Colic lymph node (tissue), 1 donor: Measurements from ENCODE around the gene IDE.

- PRO-cap: no peak
Measured at GRCh38 chr10:91942327-91942744, 18.8 kb downstream of the BTAF1 start.

DNA sequence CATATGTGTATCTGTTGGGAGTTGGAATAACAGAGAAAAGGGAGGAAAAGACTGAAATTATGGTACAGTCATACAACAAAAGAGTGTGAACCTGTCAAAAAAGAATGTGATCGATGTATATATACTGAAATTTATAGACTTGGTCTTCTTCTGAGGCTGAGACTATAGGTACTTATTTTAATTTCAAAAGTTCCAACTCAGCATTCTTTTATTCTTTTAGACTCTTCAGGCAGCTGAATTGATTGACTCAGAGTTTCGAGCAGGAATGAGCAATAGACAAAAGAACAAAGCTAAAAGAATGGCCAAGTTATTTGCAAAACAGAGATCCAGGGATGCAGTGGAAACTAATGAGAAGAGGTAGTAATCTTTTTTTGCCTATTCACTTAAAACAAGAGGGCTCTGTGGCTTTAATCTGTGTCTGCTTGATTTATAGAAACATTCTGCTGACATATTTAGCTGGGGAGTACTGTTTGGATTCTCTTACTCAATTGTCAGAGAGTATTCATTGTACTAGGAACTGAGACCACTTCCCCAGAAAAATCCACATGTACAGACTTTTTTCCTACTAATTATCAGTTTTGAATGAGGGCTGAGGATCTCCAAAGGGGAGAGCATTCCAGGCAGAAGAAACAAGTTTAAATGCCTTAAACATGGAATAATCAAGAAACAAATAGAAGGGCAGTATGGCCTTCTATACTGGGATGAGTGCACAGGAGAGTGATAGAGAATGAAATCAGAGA, 30.1 kb downstream of the BTAF1 start:
- PRO-cap: no peak

DNA sequence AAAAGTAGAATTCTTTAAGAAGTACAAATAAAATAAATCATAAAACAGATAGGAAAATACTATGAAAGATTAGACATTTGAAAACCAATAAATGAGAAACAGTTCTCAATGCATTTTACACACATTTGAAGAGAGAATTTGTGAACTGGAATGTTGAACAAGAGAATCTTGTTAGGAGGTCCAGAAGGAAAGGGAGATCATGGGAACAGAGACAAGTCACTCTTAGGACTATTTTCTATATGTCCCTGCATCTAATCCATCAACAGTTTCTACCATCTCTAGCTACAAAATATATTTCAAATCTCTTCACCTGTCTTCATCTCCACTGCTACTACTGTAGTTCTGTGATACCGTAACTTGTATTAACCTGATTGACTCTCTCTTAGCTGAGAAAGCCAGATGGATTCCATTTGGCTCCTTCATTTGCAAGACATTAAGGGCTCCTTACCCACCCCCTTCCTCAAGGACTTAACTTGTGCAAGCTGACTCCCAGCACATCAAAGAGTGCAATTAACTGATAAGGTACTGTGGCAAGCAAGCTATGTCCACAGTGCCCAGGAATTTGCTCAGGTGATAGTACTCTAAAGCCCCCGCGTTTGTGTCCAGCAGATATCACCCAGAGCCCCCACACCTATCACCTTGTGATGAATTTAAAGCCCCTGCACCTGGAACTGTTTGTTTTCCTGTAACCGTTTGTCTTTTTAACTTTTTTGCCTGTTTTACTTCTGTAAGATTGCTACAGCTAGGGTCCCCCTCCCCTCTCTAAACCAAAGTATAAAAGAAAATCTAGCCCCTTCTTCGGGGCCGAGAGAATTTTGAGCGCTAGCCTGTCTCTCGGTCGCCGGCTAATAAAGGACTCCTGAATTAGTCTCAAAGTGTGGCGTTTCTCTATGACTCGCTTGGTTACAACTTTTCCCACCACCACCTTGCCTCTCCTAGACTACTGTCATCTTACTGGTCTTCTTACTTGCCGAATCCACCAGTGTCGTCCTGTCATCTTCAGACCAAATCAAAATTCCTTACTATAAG, 109.5 kb downstream of the BTAF1 start:
- PRO-cap: no peak

- PRO-cap: no peak
Measured at GRCh38 chr10:92087763-92088361, 164.3 kb downstream of the BTAF1 start.

DNA sequence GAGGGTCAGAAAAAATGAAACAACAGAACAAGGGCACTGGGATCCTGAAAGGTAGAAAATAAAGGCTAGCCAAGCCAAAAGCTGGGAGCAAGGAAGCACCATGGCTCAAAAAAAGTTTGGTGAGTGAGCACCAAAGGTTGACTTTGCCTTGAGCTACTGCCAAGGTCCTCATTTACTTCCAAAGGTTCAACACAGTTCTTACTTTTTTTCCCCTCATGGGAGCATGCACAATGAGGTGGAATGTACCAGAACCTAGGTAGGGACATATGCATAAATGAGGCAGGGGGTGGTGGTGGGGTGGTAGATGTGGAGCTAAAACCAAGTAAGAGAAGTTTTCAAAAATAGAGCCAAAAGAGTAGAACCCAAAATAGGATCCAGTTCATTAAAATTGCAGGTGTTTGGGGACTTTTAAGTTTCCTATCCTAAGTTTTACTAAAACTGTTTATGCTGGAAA, 182.7 kb downstream of the CPEB3 start:
- PRO-cap: no peak

DNA sequence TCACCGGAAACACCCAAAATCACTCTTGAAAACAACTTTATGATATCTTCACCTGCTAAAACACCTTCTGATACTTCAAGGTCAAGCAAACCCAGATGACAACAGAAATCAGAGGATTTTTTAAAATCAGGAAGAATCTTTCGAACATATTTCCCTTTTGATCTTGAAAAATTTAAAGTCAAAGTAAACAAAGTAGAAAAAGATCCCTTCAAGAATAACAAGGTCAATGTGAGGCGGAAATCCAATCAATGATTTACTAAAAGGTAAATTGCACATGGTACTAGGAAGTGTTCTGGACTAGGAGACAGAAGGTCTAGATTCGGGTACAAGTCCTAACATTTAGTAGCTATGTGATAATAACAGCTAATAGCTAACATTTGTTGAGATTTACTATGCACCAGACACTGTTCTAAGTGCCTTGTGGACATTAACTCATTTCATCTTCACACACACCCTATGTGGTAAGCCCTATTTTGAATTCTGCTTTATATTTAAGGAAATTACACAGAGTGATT, 176.6 kb downstream of the CPEB3 start:
- PRO-cap: no peak

DNA sequence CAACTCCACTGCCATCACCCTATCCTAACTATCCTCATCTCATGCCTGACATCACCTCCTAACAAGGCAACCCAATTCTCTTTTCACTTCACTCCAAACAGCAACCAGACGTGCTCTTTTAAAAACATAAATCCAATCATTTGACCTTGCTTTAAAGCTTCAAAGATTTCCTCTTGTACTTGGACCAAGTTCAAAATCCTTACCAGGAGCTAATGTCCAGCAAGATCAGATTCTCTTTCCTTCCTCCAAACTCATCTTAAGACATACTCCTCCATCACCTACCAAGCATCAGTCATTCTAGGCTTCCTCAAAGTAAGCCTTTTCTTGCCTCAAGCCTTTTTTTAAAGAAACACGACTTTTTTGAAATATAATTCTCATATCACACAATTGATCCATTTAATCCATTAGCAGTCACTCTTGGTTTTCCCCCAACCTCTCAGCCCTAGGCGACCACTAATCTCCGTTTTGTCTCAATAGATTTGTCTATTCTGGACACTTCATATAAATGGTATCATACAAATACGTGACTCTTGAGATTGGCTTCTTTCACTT, 138.9 kb downstream of the CPEB3 start:
- PRO-cap: no peak

DNA sequence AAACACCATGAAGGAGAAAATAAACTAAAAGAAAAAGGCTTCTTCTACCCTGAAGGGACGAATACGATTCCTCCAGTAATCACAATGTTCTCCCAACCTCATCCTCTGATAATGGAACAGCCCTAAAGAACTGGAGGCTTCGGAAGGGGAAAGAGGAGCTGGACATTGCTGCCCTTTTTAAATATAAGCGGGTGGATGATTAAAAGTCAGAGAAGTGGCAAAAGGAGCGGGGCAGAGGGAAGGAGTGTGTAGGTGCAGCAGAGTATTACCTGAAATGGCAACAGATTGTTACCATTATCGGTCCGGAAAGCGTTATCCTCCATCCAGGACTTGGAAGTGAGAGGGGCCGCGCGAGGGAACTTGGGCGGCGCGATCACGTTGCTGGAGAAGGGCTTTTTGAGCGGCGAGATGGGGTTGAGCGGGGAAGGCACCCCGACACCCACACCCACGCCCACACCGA, 51.8 kb downstream of the CPEB3 start:
- PRO-cap: no peak

GRCh38 chr10:92573605-92574288, at the start of gene IDE:
TSS of gene IDE (minus strand) at chr10:92574093.
- PRO-cap: bidirectional peak, plus-strand start at chr10:92574140, minus-strand start at chr10:92574058

DNA sequence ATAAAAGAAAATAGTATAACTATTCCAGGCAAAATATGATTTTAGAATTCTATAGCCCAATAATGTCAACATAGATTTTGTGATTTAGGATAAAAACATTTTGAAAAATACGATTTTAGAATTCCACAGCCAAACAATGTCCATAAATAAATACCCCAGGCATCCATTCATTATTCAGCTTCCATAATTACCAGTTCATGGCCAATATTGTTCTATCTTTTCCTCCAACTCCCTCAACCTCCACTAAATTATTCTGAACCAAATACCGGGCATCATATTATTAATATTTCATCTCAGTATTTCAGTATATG, 6.6 kb upstream of the IDE start:
- PRO-cap: no peak

GRCh38 chr10:92690348-92691437, 938 bp downstream of the HHEX start:
- PRO-cap: bidirectional peak, plus-strand start at chr10:92690552, minus-strand start at chr10:92690460; bidirectional peak, plus-strand start at chr10:92691105, minus-strand start at chr10:92690969

DNA sequence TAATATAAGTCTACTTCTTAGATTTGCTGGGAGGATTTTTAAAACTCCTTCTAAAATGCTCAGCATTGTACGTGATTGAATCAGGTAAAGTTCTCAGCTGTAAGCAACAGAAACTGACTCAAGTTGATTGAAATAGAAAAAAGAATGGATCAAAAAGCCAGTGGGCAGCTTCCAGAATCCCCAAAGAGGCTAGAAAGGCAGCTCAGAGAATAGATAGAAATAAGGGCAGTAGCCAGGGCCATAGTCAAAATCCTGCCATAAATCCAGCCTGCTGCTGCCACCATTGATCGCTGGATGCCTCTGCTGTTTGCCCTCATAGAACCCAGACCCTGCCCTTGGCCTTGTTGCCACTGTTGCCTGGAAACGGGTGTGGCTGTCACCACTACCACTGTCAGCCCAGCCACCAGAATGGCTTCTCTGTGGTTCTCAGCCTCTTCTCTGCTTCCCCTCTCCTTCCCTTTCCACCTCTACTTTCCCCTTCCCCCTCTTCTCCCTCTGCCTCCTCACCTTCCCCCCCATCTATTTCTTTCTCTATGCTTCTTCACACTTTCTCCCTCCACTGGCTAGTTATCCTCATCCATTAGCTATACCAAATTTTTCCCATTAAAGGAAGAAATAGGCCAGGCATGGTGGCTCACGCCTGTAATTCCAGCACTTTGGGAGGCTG, 57.8 kb downstream of the HHEX start:
- PRO-cap: no peak

DNA sequence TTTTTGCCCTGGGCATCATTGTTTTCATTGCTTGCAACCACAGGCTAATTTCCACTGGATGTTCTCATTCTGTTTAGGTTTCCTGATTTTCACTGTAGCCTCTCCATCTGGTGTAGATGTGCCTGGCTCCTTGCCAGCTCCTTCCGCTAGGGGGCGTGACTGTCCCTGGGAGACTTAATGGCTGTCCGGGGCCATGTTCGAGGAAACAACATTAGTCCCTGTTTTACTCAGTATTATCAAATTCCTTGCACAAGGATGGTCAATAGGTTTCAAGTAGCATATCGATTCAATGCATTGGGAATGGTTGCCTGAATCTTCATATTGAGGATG, 9.2 kb upstream of the EXOC6 start:
- PRO-cap: no peak

DNA sequence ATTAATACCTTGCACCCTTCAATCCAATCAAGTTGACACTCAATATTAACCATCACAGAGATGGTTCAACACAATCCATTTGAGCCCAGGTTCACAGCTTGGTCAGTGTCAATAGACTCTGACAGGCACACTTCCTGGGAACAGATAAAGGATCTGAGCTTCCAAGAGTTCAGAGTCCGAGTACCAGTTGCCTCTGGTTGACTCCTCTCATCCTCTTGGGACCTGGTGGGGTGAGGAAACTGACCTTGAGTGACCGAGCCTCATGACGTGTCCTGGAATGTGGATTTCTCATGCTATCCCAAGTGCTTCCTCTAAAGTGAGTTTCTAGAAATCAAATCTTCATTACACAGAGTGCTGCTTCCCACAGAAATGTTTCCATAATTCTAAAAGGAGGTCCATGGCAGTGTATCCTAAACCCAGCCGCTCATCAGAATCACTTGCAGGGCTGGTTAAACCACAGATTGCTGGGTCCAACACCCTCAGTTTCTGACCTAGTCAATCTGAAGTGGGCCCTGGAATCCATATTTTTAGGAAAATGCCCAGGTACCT, 162.1 kb downstream of the CYP26A1 start:
- PRO-cap: no peak

GRCh38 chr10:93281119-93281596, 201.0 kb downstream of the MYOF start:
- PRO-cap: no peak

DNA sequence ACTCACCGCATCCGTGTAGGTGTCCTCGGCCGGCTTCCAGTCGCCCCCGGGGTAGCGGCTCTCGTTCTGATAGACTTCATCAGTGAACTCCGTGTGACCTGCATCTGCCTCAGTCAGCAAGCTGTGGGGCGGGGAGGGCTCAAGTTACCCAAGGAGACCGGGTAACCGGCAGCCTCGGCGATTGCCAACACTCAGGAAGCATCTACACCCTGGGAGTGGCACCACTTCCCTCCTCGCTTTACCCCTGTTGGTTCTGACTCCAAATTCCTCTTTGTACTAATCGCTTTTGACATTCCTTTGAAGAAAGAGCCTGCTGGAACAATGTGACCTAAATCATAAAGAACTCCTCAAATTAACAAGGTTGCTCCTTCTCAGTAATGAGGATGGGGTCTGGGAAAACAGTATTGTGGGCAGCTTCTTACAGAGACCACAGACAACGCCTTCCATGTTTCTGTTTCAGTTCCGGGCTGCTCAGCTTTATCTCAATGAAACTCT, 118.1 kb downstream of the MYOF start:
- PRO-cap: no peak

- PRO-cap: no peak
Measured at GRCh38 chr10:93386475-93387220, 95.5 kb downstream of the MYOF start.

- PRO-cap: no peak
Measured at GRCh38 chr10:93438191-93438872, 43.8 kb downstream of the MYOF start.

- PRO-cap: no peak
Measured at GRCh38 chr10:93438873-93439281, 43.3 kb downstream of the MYOF start.

DNA sequence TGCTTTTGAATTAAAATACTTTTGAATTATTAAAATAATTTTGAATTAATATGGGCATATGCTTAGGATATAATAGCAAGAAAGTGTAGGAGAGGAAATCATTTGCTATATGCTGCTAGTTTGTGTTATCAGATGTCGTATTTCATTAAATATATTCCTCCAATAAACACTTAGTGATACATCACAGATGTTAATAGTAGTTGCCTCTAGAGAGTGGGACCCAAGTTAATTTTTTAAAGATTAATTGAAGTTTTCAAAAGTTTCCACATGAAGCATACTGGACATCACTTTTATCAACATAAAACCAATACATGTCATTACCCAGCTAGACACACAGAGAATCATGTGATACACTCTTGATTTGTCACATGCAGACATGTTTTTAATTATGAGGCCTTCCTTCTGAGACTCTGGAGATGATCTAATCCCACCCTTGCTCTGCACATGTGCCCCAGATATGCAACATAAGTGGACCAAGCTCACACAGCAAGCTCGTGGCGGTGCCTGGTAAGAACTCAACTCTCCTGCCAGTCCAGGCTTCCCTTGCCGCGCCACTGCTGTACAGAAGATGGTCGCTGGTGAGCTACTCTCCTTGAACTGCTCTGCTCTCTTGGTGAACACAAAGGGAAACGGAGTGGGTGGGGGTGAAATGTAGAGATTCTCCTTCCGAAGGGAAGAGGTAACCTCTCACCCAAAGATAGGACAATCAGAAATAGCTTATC, 25.8 kb downstream of the MYOF start:
- PRO-cap: no peak